Epithelial cell of prostate (primary cell): ENCODE measurements around a stretch of chr15.

DNA sequence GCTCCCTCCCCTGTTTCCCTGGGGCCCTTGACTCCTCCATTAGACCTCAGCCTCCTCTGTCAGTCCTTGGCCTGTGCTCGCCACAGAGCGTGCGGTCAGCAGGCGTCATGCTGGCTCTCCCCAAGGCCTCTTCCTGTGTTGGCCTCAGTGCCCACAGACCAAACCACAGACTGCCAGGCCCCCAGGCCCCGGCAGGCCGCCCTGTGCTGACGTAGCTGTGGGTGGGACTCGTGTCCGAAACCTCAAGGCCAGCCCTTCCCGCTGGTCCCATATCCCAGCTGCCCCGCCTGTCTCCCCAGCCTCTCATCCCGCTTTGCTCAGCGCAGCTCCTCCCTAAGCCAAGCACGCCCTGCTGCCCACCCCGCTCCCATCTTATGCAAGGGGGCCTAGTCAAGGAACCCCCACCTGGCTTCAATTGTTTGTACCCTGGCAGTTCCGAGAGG, 17.6 kb downstream of the TNFAIP8L3 start:
- RRBS: no CpG with 5 or more reads among the region's 16 CpGs

GRCh38 chr15:51318331-51318748, 20.1 kb downstream of the CYP19A1 start:
- RRBS: no CpG with 5 or more reads among the region's 2 CpGs

DNA sequence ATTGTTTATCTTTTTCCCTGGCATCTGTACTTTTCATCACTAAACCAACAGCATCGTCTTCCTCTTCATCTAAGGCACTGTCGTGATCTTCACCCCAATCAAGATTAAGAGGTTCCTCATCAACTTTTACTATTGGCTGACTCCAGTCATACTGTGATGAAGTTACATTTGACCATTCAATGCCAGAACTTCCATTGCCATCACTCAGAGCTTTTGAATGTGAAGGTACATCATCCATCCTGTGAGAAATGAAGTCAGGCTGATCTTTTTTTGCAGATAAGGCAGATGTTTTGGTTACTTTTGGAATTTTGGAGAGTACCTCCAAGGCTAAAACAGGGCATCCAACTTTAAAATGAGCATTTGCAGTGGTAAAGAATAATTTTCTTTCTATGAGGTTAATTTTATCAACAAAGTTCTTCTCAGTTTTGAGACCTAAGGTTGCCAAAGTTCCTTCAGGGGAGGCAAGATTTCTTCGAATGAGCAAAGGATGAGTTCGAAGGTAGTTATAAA, 139.7 kb downstream of the GLDN start:
- RRBS: no CpG with 5 or more reads among the region's 4 CpGs

- RRBS: no CpG with 5 or more reads among the region's 26 CpGs
Observed at GRCh38 chr15:51621589-51622261, 846 bp downstream of the DMXL2 start.

DNA sequence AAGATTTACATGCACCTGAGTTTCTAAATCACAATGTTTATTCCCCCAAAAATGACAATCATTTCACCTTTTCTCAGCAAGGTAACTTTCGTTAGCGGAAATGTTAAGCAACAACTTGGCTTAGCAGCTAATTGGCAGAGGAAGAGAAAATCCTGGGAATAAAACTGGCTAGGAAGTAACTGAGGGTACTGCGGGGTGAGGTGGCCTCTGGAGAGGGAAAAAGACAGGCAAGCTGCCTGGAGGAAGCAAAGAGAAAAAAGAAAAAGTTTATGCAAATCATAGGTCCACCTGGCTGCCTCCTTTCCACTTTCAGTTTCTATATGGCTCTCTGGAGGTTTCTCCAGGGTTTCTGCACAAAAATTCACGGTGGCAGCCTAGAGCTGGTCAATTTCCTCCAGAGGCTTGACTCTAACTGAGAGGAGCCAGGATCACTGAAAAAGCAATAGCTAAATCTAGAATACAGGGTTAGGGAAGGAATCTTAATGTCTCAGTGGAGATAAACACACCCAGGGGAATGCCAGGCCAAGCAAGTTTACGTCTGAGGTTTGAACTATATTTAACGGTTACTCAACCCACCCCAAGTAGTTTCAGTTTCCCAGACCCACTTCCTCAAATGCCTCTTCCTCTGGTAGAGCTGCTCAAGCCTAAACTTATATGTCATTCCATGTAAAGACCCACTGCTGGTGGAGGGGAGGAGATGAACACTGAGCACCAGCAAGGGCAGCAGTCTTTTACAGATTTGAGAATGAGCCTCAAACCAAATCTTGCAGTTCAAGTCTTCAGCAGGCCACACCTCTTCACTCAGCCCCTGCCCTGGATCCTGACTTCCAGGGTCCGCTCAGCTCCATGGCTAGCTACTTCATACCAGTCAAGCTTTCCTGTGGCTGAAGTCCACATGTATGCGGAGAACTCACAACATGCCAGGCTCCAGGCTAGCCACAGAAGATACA, 5.8 kb downstream of the LYSMD2 start:
- RRBS: no CpG with 5 or more reads among the region's 8 CpGs

- RRBS: under 1% methylated on average over 24 of the region's 60 CpGs
Observed at GRCh38 chr15:51751786-51752691, 642 bp downstream of the TMOD2 start.

DNA sequence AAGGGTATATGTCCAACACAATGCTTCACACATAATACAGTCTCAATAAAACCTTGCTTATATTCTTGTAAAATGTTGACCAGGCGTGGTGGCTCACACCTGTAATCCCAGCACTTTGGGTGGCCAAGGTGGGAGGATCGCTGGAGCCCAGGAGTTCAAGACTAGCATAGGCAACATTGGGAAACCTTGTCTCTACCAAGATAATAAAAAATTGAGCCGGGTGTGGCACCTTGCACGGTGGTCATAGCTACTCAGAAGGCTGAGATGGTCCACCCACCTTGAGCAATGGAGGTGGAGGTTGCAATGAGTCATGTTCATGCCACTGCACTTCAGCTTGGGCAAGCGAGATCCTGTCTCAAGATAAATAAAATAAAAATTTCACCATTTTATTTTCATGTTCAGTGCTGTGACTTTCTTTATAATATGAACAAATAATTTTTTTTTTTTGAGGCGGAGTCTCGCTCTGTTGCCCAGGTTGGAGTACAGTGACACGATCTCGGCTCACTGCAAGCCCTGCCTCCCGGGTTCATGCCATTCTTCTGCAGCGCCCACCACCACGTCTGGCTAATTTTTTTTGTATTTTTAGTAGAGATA, 12.6 kb downstream of the MAPK6 start:
- RRBS: no CpG with 5 or more reads among the region's 12 CpGs

- RRBS: no CpG with 5 or more reads among the region's 14 CpGs
Observed at GRCh38 chr15:52039982-52041450, 21.5 kb downstream of the MAPK6 start.

GRCh38 chr15:52139473-52140145, 27.0 kb upstream of the BCL2L10 start:
- RRBS: 83% methylated on average over 2 of the region's 13 CpGs

DNA sequence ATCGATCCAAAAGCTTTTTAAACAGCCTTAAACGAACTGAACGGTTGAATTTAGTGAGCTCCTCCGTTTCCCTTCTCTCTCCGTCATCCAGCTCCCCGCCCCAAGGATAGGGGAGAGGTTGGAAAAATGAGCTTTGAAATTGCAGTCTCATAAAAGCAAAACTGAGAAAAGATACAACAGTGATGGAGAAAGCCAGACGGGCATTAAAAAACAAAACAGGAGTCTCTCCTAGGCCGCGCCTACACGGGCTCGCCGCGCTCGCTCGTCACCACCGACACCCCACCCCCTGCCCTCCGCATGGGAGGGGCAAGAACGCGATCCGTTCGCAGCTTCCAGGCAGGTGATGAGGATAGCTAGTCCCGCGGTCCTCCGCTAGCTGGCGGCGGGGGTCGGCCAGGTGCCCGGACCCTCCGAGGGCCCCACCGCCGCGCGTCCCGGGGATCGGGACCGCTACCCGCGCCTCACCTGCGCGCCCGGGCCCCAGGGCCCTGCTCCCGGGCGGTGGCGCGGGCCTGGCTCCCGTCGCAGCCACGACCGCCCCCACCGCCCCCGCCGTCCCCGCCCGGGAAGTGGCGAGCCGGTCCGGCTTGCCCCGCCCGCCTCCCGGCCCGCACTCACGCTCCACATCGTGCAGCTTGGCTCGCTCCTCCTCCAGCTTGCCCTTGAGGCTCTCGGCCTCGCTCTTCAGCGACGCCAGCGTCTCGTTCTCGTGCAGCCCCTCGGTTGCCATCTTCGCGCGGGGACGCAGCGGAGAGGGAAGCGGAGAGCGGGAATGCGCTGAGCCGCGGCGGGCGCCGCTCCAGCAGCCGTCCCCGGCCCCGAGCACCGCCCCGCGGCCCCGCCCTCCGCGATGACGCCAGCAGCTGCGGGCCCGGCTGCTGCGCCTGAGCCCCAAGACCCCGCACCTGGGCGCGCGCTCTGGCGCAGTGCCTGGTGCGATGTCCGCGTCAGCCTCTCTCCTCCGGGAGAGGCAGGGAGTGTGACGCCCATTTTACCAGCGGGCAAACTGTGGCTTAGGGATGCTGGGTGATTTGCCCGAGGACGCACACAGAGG, 11.7 kb downstream of the GNB5 start:
- RRBS: 1% methylated on average over 41 of the region's 111 CpGs

- RRBS: no CpG with 5 or more reads among the region's 10 CpGs
Observed at GRCh38 chr15:52256377-52256774, 39.2 kb downstream of the MYO5C start.

DNA sequence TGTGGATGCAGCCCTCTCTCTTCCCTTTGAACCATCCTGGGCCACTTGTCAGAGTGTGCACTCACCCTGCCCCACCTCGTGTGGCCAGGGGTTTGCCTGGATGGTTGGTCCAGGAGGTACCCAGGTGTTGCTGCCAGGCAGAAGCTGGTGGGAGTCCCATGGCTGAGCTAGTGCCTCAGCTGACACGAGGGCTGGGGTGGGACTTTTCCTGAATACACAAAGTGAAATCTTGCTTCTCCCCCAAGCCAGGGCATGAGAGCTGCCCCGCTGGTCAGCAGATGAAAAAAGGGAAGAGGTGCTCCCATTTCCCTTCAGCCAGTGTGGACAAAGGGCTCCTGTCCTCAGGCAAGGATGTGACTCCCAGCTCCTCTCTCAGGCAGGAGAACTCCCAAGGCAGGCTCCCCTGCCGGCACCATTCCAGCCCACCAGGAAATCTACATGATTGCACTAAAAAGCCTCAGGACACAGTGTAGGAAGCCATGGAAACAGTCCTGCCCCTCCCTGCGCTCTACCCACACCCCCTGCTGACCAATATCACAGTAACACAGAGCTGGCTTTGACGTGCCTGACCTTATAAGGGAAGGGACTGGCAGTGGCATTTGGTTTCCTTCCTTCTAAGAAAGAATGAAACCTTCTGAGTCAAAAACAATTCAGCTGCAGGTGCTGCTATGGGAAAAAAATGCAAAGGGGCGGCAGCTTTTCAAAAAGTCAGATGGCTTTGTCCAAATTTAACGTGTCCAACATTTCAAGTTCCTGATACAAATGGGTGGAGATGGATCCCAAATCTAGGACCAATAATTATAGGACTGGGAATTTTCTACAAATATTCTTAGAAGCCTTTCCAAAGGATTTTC, 33.9 kb downstream of the MYO5C start:
- RRBS: no CpG with 5 or more reads among the region's 8 CpGs

- RRBS: no CpG with 5 or more reads among the region's 9 CpGs
Observed at GRCh38 chr15:52292735-52293427, 2.7 kb downstream of the MYO5C start.

DNA sequence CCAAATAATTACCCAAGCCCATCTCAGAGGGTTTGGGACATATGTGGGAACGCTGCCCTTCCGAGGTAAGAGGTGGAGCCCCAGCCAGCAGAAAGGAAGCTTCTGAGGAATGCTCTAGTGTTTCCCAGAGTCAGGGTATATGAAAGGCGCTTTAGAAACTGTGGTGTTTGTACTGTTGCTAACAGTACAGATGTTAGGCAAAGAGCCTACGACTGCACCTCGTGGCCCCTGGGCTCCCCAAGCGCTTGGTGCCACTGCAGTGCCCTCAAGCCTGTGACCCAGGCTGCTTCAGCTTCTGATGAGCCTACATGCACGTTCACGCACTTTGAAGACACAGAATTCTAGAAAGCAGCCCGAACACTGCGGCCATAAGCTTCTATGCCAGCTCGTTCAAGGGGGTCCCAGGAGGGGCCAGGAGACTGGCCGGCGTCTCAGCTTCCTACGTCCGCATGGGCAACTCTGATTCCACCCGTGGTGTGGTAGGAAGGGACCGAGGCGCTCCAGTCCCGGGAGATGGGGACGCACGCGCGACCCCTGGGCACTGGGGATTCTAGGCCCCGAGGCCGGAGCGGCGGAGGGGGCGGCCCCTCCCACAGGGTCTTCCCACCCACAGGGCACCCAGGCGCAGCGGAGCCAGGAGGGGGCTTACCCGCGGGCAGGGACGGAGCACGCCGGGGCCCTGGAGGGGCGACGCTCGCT, 722 bp downstream of the MYO5C start:
- RRBS: 2% methylated on average over 21 of the region's 38 CpGs

DNA sequence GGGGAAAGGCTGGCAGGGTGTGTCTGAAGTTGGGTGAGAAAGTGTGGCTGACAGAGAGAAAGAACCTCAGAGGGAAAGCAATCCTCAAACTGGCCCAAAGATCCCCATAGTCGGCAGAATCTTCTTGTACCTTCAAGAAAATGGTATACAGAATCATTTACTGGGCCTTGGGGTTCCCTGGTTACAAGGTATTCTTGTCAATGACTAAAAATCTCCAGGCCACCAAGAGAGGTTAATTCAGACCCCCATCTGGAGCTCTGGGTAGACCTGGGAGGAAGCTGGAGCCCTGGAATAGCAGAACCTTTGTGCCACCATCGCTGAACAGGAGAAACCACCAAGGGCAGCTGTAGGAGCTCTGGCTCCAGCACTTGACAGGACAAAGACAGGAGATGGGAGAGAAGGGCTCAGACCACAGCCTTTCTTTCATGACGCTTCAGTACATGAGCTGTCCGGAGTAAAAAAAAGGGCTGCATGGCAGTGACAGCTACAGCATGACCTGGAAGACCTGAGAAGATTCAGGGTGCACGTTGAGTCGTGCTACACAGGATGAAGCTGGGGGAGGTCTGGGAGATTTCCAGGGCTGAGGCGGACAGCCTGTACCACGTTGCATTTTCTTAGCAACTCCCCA, 15.2 kb upstream of the MYO5C start:
- RRBS: no CpG with 5 or more reads among the region's 8 CpGs

DNA sequence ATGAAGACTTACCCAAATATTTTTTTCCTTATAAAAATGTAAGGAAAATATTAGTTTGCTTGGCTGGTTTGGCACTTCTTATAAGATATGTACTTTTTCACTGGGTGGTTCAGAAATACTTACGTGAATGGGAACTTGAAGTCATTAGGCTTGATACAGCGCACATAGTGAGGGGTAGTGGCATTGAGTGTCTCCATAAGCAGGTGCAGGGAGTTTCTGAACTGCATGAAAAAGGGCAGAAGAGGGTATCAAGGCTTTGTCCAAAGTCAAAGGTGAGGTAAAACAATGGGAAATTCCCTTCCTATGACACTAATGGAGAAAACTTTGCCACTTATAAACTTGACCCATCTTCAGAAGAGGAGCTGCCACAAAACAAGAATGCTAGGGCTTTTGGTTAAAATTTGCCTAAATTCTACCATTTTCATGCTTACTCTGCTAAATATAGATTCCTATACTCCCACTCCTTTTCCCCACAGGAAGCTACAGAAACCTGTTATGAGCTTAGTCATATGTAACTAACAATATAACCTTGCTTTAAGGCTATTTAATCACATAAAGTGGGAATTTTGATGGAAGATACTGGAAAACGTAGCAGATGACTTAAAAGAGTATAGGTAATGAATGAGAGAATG, 87.5 kb upstream of the MYO5C start:
- RRBS: no CpG with 5 or more reads among the region's 3 CpGs

- RRBS: no CpG with 5 or more reads among the region's 20 CpGs
Observed at GRCh38 chr15:52529583-52530127, 975 bp upstream of the MYO5A start.

GRCh38 chr15:52545582-52546754, 17.3 kb upstream of the MYO5A start:
- RRBS: no CpG with 5 or more reads among the region's 9 CpGs

GRCh38 chr15:52565459-52566110, 3.2 kb downstream of the ARPP19 start:
- RRBS: no CpG with 5 or more reads among the region's 9 CpGs

DNA sequence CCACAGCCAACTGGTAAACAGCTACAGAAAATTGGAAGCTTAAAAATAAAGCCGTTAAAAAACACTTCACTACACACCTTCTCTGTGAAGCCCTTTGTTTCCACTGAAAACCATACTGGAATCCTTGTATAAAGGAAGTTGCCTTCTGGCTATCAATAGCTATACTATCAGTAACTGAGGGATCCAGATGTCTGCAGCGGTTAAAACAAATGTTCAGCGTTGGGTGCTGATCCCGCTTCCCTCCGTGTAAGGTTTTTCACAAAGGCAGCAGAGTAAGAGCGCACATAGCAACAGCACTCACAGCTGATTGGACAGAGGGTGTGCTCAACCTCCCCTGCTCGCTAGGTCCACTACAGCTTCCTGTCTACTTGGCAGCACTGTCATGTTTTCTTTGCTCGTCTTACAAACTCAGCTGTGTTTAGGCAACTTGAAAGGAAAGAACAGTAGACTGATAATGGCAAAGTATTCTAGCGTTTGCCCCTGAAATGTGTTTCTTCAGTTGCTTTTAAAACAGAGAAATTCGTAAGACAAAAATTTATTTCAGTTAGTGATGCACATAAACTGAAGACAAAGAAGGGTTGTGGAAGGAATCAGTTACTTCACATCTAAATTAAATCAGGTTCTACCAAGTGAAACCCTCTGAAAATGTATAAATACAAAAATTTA, 27.3 kb downstream of the ATOSA start:
- RRBS: no CpG with 5 or more reads among the region's 10 CpGs